Fallopian tube (tissue), 1 donor: ENCODE measurements around a stretch of chr9.

DNA sequence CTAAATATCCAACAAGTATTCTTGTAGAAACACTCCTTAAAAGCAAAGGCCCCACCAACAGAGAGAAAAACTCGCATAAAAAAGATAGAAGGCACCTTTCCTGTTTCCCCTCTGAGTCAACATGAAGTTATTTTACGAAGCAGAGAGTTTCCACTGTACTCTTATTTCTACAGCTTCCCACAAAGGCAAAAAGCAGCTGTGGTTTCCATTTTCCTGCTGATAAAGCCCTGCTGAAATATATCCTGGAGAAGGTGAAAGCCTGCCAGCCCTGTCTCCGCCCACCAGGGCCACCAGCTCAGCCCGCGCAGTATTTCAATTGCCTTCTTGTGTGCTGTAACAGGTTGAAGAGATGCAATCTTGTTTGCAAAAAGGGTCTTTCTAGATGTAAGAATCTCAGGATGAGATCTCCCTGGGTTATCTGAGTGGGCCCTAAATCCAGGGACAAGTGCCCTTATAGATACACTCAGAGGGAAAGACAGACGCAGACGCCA is 20.0 kb downstream of the SEMA4D start:
- PRO-cap = unidirectional peak, minus-strand start at position 221 of the sequence

DNA sequence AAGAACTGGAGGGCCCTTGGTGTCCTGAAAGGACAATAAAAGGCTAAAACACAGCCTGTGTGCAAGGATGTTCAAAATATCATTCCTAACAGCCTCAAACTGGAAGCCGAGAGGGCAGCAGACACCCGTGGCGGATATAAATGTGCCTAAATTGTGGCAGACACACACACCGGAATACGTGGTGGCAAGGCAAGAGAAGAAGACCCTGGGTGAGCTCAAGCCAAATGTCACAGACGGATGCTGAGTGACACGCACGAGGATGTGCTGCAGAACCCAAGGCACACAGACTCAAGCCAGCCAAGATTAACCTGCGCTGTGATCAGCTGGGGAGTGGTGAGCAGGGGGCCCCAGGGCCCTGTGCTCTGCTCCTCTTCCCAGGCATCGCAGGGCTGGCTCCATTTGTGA is 16.5 kb downstream of the SEMA4D start:
- PRO-cap = no peak

DNA sequence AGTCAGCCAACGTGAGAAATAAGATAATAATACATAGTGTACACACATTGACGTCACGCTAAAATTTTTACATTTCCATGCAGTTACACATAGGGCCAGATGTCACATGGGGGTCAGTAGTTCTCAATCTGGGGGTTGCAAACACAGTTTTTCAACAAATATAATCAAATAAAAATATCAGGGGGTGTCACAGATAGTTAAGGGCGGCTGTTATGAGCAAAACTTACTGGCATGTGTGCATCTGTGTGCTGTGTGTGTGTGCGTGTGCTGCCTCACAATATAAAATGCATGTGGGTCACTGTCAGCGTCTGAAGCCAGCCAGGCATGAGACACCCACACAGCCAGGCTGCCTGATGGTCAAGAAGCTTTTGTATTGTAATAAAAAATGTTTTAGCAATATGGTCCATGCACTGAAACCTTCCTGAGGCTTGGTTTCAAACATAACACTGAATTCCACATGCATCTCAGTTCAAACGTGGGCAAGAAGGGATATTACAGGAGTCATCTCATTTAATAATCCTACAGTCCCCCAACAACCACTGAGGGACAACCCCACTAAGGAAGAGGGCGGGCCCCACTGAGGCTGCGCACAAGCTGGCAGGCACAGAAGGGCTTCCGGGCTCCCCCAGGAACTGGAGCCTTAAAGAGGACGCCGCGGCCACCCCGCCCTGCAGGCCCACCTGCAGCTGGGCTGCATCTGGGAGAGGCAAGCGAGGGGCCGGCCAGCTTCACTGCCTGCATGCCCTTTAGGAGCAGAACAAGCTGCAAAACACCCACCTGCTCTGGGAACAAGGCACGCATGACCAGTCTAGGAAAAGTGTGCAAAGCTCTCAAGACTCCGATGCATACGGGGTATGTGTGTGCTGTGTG is 14.2 kb downstream of the SEMA4D start:
- PRO-cap = no peak

GRCh38 chr9:89522103-89522936 is 24.4 kb upstream of the SEMA4D start:
- PRO-cap = no peak

- PRO-cap = no peak
Observed at GRCh38 chr9:89602992-89603614, 1.7 kb upstream of the GADD45G start.

- PRO-cap = no peak
Observed at GRCh38 chr9:89670502-89671157, 65.8 kb downstream of the GADD45G start.

DNA sequence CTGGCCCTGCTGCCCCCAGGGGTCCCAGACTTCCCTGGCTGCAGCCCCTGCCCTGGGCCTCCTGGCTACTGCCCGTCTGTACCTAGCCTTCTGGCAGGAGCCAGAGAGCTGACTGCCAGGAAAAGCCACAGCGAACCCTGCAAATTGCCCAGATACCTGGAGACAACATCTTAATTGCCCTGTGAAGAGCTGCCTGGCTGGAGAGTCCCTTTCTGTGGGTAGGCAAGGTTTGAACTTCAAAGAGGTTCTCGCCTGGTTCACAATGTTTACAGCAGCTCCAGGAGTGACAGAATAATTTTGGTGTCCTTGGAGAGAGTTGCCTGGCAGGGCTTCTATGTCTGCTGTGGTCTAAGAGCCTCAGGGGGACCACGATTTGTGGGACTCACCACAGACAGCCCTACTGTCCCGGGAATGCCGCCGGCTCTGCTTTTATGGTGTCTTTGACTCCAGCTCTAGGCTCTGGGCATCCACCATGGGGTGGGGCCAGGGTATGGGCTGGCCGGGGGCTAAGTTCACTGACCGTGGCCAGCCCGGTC is 139.2 kb downstream of the GADD45G start:
- PRO-cap = unidirectional peak, minus-strand start at position 92 of the sequence

- PRO-cap = no peak
Observed at GRCh38 chr9:89746541-89747181, 141.8 kb downstream of the GADD45G start.

DNA sequence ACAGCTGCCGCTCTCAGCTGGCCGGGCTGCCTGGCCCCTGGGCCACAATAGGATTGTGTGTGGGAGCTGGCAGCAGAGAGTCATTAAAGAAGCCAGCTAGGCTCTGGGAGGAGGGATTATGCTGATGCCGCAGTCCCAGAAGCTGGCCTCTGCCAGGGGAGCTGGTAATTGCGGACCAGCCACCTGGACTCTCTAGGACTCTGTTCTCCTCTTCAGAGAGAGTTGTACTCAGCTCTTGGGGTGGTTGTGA is 145.5 kb downstream of the GADD45G start:
- PRO-cap = bidirectional peak, plus-strand start at position 112 of the sequence, minus-strand start at position 61 of the sequence

DNA sequence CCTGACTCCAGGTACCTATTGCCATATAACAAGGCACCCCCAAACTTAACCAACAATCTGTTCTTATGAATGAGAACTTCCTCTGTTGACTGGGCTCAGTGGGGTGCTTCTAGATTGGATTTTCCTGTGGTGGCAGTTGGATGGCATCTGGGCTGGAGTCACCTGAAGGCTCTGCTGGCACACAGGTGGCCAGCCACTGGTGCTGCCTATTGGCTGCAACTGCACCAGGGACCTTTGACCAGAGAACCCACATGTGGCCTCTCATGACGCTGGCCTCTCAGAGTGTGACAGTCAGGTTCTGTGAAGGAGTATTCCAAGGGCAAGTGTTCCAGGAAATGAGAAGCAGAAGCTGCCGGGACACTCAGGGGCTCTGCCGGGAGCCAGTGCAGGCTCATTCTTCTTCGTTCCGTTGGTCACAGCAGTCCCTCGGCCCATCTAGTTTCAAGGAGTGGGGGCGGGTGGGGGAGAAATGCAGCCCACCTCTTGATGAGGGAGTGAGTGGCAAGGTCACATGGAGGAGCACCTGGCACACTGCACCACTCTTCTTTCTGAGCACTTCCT is 237.4 kb downstream of the GADD45G start:
- PRO-cap = no peak

DNA sequence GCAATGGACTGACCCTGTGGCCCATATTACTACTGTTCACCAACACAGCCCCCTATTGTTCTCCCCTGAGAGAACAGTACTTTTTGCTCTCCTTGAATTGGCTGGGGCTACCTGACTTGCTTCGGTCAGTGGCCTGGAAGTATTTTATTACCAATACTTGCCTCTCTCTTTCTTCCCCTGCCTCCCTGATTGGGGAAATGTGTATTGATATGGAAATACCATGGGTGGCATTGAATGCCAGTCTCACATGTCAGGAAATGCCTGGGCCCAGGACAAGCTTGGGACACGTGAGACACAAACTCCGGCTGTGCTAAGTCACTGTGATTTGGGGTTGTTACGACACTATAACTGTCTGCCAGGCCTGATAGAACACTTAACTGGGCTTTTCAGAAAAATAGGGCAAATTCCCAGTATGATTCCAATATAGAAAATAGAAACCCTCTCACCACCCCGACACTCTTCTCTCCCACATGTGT is 238.2 kb downstream of the GADD45G start:
- PRO-cap = no peak

GRCh38 chr9:89886223-89886571 is 281.4 kb downstream of the GADD45G start:
- PRO-cap = no peak

DNA sequence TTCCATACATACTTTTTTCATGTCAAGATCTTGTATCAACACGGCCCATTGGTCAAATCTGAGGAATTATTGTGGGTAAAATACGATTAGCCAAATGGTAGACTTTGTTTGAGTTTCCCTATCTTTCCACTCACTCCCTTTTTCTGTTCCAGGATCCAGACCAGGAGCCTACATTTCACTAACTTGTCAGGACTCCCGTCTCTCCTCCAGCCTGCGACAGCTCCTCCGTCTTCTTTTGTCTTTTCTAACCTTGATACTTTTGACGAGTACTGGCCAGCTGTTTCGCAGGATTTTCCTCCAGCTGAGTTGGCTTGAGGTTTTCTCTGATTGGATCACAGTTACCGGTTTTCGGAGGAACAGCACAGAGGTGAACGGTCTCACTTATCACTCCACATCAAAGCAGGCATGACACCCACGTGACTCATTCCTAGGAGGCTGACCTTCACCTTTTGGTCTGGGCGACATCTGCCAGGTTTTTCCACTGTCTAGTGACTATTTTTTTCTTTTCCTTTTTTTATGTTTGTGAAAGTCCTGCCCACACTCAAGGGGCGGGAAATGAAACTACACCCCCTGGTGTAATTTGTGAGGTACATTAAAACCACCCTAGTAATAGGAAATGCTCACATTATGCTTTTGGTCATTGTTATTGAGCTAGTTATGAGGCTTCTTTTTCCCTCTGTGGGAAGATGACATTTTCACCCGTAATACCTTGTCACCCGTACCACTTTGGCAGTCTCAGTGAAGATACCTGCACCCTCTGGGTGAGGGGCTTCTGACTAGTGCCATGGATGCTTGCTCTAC is 319.1 kb downstream of the GADD45G start:
- PRO-cap = no peak

DNA sequence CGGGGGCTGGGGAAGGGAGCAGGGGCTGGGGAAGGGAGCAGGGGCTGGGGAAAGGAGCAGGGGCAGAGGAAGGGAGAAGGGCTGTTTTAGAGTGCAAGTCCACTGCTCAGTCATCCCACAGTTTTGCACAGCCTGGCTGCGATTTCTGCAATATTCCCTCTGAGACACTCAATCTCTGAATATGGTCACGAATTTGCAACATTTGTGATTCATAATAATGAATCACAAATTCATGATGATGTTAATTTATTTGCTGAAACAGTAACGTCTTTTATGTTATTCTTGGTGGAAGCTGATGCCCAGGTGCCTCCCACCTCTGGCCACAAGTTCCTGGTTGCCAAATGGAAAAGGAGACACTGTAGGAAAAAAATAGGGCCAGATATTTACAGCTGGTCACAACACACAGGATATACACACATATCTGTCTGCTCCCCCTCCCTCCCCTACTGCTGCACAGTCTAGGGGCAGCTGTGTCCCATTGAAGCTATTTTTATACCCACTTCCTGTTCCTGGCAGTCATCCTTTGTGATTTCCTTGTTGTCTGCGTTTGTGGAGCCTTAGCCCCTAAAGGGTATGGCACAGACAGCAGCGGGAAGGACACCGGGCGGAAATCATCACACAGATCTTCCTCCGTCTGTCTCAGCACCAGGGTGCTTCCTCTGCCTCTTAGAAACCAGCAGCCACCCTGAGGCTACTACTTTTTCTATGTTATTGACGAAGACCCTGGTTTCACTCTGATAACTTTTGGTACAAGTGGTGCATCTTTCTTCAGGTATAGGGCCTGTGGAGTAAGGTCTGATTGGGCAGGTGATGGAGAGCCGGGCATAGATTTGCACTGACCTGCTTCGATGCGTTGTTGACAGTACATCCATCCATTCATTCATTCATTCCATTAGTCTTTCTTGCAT is 325.2 kb downstream of the GADD45G start:
- PRO-cap = no peak

- PRO-cap = no peak
Observed at GRCh38 chr9:89996147-89996587, 391.4 kb downstream of the GADD45G start.

GRCh38 chr9:90000800-90001364 is 396.1 kb downstream of the GADD45G start:
- PRO-cap = no peak

DNA sequence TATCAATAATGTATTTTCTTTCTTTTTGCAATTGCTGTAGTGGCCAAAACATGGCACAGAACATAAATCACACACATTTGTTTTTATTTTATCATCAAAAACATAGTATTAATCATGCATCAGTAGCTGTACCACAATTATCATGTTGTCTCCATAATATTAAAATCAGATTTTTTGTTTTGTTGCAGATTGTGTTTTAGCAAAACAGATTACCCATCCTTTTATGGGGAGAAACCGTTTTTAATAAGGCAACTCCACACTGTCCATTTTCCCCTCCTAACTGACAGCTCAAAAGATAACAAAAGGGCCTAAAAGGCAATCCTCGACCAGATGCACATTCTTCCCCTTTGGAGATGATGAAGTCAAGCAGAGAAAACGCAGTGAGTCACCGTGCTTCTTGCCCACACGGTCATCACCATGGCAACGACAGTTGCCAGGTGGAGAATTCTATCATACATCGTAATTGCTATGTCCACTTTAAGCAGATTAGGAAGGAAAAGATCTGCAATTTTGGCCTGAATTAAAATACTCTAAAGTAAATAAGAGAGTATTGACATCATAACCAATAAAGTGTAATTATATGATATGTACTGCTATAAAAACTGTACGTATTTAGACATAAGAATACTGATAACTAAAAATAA is 96.5 kb downstream of the DIRAS2 start:
- PRO-cap = no peak

DNA sequence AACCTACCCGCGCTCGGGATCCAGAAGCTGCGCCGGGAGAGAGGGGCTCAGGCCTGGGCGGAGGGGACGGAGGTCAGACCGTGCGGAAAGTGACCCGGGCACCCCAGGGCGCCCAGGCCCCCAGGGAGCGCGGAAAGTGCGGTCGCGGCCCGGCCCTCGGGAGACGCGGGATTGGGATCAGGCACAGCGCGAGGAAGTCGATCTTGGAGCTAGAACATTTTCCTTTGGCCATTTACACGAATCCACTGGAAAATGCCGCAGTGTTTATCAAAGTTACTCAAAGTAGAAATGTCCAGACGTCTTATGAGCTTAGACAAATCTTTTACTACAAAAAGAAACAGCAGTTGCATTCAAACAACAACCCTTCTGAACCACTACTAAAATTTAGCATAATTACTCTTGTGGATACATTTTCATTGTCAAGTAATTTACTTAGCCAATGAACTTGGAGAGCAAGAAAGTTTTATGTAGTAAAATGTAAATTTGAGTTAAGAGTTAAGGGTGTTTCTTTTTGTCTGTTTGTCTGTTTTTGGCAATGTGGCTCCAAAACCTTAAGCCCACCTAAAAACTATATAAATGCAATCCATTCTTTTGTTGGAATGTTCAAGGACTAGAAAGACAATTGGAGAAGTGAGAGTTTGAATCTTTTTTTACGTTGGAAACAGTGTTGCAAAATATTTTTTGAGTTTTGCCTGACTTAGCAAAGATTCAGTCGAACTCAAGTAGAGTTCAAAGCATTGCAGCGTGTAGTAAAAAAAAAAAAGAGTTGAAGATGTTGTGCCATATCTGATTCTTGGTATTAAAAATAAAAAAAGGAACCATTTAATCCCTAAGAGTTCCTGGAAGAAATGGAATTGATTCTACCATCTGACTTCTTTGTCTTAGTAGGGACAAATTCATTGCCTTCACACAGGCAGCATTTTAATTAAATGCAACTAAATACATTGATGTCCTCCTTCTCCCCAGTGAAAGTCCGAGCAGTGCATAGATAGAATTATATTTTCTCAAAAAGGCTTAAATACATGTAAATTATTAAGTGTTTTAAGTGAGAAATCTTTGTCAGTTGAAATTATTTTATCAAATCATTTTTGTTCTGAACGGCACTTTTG is 800 bp downstream of the SYK start:
- PRO-cap = bidirectional peak, plus-strand start at position 162 of the sequence, minus-strand start at position 122 of the sequence

- PRO-cap = no peak
Observed at GRCh38 chr9:90804320-90804682, 2.7 kb downstream of the SYK start.

GRCh38 chr9:90827043-90827528 is 25.5 kb downstream of the SYK start:
- PRO-cap = no peak